Hair follicle dermal papilla cell (primary cell): Measurements from ENCODE around the genes LTO1 and CTTN.

DNA sequence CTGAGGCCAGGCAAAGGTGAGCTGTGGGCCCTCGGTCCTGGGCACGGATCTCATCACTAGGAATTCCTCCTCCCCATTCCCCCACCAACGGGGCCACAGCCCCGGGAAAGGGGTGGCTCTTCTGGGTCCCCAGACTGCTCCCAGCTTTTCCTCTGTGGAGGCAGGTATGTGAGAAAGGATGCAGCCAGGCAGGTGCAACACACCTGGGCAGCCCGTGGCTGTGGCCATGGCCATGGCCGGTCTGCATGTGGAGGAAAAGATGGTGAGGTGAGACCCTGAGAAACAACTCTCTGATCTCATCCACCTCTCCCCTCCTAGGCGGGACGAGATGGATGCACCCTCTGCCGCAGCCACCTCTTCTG lies 10.4 kb downstream of the SMIM38 start:
- CAGE, long polyA plus RNA: no peak

GRCh38 chr11:69210173-69210650 lies 54.5 kb downstream of the SMIM38 start:
- CAGE, long polyA plus RNA: no peak

- CAGE, long polyA plus RNA: no peak
Measured at GRCh38 chr11:69288347-69289055, 5.5 kb upstream of the MYEOV start.

DNA sequence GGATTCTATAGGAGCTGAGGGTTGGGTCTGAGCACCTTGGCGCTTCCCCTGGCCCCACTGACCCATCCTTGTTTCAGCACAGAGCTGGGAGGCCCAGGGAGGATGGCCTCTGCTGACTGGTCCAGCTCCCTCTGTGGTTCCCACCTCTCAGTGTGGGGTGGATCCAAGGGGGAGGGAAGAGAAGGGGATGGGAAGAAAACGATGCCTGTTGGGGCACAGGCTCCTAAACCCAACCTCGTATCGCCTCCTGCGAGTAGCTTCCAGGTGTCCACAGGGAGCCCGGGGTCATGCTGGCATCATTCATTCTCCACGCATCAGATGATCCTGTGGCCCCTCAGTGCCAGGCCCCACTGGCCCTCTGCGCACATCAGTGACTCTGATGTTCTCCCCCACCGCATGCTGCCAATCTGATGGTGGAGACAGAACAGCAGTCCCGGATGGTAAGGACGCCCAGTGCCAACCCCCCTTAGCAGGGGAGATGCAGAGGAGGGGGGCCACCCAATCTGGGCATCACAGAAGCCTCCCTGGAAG lies 5.1 kb downstream of the MYEOV start:
- CAGE, long polyA plus RNA: no peak

DNA sequence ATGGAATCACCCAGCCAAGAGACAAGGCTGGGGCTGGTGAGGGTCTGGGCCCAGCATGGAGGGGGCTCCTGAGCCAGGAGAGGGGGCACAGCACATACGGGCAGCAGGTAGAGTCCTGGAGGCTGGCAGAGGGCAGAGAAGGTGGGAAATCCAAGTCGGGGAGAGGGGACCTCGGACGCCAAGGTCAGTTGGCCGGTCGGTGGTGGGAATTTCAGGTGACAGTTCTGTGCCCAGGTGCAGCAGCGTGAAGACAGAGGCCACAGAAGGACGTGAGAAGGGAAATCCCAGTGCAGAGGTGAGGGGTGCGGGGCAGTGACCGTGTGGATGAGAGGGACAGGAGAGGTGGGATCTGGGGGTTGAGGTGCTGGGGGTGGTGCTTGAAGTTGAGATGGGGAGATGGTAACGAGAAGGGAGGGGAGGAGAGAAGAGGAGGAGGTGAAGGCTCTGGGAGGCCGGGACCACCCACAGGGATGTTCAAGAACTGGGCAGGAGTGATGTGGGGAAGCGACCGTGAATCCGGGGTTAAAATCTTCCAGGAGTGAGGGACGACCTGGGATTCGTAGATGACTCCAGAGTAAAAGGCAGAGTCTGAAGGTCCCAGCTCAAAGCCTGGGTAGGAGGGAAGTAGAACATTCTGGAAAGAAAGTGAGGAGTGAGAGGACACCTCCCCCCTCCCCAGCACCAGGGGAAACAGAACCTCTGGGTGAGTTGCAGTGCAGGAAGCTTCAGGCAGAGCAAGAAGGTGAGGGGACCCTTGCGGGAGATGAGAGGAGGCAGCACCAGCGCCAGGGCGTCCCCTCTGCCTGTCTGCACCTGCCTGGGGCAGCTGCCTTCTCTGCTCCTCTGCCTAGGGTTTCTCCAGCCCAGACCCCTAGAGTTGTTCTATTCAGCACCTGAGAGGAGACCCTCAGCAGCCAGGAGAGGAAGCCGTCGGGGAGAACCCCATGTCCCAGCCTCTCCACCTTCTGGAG lies 110.0 kb upstream of the CCND1 start:
- CAGE, long polyA plus RNA: no peak

DNA sequence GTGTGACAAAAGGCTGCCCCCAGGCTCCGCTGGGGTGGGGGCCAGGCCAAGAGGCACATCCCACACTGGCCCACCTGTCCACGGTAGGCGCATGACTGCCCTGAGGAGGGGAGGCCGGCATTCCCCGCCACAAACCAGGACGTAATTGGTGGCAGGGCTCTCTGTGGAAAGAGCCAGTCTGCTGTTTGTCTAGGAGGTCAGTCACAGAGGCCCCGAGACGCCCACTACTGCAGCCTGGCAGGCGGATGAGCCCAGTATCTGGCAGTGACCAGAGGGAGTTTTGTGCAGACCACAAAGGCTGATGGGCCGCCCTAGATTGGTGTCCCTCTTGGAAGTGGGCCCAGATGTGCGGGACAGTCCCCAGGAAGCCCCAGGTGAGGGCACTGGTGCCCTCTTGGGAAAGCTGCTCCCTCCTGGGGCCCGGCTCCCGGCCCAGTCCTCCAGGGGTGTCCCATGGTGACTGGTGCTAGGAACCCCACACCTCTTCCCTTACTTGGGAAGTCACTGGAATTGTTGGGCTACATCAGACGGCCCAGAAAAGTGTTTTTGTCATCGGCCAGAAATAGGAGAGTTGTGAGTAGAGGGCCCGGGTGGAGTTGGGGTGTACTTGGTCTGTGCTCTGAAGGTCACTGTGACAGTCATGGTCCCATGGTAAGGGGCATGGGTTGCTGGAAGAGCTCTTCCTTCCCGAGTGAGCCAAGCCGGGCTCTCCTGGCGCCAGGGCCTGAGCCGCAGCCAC lies 5.9 kb downstream of the CCND1 start:
- CAGE, long polyA plus RNA: no peak

DNA sequence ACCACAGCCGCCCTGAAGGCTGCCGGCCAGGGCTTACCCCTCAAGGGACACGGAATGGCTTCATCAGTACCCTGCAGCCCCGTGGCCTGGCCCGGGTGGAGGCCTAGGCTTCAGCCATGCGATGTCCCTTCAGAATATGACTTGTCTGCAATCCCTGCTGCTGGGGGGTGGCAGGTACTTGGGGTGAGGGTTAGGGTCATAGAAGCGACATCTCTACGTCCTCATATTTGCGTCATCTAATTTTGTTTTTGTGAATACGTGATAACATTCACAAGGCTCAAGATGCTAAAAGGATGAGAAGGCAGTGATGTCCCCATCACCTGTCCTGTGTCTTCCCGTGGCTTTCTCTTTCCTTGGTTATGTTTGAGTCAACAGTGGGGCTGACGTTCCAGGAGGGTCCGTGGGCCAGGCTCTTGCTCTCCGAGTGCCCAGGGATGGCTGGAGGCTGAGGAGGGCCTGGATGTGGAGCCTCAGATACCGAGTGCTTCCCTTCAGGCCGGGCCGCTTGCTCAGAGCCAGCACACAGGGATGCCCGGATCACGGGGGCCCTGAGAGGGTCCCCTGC lies 6.5 kb downstream of the CCND1 start:
- CAGE, long polyA plus RNA: no peak

- CAGE, long polyA plus RNA: no peak
Measured at GRCh38 chr11:69674281-69675451, at the start of gene LTO1. Gene LTO1 (minus strand): TSS chr11:69675353.

DNA sequence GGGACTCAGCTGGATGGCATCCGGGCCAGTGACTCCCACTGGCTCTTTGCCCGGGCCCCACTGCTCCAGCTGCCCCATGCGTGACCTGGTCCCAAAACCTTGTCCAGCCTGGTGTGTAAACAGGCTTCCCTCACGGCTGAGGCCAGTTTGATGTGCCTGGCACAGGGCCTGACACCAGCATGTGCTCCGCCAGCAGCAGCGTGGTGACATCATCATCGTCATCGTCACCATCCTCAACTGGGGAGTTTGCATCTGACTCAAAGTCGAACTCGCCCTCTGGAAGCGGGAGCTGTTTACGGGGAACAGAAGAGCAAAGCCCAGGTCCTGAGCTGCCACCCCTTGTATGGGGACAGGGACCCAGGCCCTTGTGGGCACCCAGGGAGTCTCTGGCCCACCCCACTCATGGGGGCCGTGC lies 48.6 kb upstream of the FGF3 start:
- CAGE, long polyA plus RNA: no peak

DNA sequence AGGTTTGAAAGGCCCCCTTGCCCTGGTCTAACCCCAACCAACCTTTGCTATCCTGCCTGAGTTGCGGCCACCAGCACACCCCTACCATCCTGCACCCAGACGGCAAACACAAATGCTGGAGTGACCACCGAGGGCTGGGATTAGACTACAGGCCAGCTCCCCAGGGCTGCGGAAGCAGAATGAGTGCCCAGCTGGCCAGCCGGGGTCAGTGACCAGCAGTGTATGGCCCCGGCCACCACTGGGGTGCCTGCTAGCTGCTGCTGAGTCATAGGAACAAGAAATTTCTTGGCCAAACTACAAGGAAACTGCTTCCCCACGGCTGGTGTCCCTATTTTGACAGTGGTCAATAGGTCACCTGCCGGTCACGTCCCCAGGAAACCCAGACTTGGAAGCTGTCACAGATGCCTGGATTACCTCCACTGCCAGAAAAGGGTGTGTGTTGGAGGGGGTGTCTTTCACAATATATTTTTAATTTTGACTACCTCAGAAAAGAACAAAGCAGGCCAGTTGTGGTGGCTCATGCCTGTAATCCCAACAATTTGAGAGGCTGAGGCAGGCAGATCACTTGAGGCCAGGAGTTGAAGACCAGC lies 81.4 kb upstream of the FGF3 start:
- CAGE, long polyA plus RNA: no peak

- CAGE, long polyA plus RNA: no peak
Measured at GRCh38 chr11:69968723-69969098, 109.4 kb upstream of the ANO1 start.

DNA sequence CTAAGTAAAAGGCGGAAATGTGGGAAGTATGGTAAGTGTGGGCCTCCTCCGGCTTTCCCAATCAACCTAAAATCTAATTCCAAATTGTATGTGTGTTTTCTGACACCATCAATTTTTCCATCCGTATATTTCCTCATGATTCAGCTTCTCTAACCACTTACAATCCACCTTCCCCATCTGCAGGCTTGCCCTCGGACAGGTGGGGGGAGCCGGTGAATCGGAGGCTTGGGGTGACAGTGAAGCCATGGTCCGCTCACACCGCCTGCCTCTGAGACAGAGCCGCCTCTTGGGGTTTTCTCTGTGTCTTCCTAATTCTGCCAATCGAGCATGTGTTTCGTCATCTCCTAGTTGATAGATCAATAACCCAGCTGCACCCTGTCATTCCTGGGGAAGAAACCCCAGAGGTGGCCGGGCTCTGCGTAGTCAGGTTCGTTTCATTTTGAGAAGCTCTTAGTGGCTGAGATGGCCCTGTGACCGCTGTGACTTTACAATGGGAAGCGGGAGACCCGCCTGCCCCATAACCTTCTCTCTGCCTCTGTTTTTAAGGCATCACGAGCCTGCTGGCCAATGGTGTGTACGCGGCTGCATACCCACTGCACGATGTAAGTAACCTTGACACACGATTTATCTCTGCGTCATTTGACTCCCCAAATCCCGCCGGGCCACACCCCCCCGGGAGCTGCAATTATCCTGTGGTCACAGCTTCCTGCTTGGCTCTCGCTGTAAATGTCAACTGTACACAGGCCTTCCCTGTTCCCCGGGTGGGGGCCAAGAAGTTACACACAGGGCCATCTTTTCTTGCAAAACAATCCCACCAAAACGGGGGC lies 33.3 kb downstream of the ANO1 start:
- CAGE, long polyA plus RNA: no peak

DNA sequence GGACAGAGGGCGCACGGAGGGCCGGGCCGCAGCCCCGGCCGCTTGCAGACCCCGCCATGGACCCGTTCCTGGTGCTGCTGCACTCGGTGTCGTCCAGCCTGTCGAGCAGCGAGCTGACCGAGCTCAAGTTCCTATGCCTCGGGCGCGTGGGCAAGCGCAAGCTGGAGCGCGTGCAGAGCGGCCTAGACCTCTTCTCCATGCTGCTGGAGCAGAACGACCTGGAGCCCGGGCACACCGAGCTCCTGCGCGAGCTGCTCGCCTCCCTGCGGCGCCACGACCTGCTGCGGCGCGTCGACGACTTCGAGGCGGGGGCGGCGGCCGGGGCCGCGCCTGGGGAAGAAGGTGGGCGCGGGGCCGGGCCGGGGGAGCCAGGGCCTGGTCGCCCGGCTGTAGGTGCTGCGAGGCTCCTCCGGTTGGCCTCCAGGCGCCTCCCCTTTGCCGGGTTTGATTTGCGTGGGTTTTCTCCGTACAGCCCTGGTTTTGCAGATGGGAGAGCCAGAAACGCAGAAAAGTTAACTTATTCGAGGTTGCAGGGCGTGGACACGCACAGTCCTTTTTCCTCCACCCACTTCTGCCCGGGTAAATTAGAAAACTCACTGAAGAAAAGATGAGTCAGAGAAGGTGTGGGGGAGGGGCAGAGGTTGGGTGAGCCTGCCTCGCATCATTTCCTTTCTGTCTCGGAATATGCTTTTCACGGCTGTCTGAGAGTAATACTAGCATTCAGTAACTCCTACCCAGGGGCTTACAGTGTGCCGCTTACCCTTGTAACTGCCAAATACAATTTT lies 500 bp downstream of the FADD start:
- CAGE, long polyA plus RNA: no peak

GRCh38 chr11:70247207-70247793 lies 23.2 kb upstream of the PPFIA1 start:
- CAGE, long polyA plus RNA: no peak

GRCh38 chr11:70251850-70252364 lies 18.6 kb upstream of the PPFIA1 start:
- CAGE, long polyA plus RNA: no peak

- CAGE, long polyA plus RNA: no peak
Measured at GRCh38 chr11:70397766-70399008, at the start of gene CTTN. Gene CTTN (plus strand): TSS chr11:70398529.

GRCh38 chr11:70419348-70420473 lies 21.4 kb downstream of the CTTN start:
- CAGE, long polyA plus RNA: no peak

GRCh38 chr11:70460002-70460284 lies 61.6 kb downstream of the CTTN start:
- CAGE, long polyA plus RNA: no peak

GRCh38 chr11:70481852-70483038 lies 83.9 kb downstream of the CTTN start:
- CAGE, long polyA plus RNA: no peak

DNA sequence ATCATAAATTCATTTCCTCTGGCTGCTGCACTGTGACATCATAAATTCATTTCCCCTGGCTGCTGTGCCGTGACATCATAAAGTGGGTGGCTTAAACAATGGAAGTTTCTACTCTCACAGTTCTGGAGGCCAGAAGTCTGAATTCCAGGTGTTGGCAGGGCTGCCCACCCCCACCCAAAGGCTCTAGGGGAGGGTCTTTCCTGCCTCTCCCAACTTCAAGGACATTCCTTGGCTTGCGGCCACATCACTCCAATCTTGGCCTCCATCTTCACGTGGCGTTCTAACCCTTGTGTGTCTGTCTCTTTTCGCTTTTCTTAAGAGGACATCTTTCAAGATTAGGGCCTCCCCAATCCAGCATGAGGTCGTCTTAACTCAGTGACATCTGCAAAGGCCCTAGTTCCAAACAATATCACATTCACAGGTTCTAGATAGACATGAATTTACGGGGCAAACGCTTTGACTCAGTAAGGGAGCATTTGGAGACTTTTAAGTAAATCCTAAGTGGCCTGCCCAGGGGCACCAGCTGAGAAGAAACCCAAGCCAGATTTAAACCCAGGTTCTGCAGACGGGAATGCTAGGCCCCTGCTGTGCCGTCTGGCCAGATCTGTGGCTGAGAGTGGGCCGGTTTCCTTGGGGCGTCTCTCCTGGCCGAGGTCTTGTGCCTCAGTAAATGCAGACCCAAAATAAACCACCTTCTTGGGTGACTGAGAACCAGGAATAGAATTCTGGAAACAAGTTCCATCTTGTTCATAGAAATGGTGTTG lies 300.6 kb downstream of the SHANK2 start:
- CAGE, long polyA plus RNA: no peak